M059J (cell line): Measurements from ENCODE around the genes MYO5B, MBD2 and RAB27B.

DNA sequence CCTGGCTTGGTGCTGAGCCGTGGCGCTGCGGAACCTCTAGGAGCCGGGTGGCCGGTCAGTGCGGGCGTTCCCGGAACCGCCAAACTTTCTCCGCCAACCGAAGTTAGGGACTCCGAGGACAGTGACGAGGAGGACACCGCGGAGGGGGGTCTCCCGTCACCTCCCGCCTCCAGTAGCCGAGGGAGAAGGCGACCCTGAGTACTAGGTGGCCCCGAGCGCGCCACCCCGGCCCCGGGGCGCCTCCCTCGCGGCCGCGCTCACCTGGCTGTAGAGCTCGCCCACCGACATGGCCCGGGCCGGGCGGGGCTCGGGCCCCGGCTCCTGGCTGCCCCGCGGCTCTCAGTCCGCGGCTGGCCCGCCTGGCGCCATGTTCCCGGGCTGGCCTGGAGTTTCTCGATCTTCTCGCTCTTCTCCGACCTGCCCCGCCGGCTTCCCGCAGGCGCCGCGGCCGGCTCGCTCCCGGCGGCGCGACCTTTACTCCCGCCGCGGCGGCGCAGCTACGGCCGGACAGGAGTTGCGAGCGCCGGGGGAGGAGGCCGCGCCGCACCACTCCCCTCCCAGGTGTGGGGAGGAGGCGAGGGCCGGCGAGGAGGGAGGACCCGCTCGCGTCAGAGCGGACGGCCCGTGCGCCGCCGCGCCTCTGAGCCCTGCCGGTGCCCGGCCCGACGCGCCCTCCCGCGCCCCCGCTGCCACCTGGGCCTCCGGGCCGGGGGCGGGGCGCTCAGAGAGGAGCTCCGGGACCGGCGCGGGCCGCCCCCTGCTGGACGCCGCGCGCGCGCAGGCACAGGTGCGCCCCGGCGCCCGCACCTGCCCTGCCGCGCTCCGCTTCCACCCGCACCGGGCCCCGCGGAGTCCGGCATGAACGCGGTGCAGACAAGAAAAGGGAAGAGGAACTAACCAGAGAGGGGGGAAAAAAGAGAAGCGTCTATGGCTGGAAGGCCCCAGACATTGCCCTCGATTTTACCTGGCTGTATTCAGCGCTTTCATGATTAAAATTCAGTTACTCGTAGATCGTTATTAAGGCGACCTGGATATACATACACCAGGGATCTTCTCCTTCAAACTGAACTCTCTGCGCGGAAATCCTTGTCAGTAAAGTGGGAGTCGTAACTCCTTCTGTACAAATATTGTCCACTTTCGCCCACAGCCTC, at the start of gene MYO5B:
Gene MYO5B, minus strand, starts transcription at position 642 of the 1,151 bp plus-strand sequence.
- RAMPAGE, long total RNA = no peak

- RAMPAGE, long total RNA = no peak
Measured at GRCh38 chr18:50287022-50287498, 432 bp downstream of the CXXC1 start.

DNA sequence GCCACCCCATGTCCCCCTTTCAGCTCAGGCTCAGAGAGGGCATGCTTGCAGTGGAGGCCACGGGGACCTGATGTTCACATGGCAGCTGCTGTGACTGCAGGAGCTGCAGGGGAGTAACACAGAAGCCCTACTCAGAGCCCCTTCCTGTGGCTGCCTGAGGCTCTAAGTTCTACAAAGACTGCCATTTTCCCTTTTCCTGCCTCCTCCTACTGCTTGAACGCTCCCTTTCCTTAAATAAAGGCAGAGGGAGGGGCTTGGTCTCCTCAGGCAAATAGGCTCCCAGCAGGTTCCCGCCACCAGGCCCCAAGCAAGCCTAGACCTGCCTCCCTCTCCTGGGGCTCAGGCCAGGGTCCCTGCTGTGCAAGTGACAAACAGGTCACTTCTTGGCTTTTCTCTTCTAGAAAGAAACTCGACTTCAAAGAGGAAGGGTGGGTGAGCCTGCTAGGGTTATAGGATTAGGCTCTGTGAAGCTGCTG, 71.6 kb downstream of the MRO start:
- RAMPAGE, long total RNA = no peak

DNA sequence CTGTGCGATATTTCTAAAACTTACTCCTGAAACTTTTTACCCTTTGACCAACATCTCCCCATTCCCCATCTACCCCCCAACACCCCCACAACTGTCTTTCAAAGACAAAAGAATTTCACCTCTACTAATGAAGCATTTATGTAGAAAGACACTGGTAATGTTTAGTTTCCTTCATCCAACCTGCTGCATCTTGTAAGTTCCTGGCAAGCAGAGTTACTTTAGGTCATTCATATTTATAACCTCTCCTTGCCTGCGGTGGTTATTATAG, 1.2 kb upstream of the ME2 start:
- RAMPAGE, long total RNA = no peak

DNA sequence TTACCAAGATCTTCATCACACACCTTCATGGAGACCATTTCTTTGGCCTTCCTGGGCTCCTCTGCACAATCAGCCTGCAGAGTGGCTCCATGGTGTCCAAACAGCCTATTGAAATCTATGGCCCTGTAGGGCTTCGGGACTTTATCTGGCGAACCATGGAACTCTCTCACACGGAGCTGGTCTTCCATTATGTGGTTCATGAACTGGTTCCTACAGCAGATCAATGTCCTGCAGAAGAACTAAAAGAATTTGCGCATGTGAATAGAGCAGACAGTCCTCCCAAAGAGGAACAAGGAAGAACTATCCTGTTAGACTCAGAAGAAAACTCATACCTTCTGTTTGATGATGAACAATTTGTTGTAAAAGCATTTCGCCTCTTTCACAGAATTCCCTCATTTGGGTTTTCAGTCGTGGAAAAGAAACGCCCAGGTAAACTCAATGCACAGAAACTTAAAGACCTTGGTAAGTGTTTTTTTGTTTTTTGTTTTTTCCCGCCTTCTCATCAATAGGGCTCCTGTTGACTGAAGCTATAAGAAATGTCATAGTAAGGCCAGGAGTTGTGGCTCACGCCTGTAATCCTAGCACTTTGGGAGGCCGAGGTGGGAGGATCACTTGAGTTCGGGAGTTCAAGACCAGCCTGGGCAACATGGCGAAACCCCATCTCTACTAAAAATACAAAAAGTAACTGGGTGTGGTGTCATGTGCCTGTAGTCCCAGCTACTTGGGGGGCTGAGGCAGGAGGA, 16.4 kb downstream of the ELAC1 start:
- RAMPAGE, long total RNA = no peak

GRCh38 chr18:51106912-51107366, 76.9 kb downstream of the SMAD4 start:
- RAMPAGE, long total RNA = no peak

- RAMPAGE, long total RNA = no peak
Measured at GRCh38 chr18:51197103-51197303, 478 bp downstream of the MEX3C start.

DNA sequence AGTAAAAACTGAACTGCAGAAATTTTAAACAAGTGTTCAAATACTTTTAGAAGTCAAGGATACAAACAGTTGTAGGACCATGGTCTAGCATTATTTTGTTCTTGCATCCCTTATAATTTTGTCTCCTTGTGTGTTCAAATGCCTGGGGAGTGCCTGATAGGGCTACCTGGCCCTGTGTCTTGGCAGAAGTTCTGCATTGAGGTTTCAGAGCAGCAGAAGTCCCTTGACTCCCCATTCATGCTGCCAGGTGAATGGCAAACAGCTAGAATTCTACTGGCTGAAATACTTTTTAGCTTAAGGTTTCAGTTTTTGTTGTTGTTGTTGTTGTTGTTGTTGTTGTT, 379.4 kb upstream of the MEX3C start:
- RAMPAGE, long total RNA = no peak

- RAMPAGE, long total RNA = no peak
Measured at GRCh38 chr18:53861284-53861715, 363.2 kb downstream of the MBD2 start.

DNA sequence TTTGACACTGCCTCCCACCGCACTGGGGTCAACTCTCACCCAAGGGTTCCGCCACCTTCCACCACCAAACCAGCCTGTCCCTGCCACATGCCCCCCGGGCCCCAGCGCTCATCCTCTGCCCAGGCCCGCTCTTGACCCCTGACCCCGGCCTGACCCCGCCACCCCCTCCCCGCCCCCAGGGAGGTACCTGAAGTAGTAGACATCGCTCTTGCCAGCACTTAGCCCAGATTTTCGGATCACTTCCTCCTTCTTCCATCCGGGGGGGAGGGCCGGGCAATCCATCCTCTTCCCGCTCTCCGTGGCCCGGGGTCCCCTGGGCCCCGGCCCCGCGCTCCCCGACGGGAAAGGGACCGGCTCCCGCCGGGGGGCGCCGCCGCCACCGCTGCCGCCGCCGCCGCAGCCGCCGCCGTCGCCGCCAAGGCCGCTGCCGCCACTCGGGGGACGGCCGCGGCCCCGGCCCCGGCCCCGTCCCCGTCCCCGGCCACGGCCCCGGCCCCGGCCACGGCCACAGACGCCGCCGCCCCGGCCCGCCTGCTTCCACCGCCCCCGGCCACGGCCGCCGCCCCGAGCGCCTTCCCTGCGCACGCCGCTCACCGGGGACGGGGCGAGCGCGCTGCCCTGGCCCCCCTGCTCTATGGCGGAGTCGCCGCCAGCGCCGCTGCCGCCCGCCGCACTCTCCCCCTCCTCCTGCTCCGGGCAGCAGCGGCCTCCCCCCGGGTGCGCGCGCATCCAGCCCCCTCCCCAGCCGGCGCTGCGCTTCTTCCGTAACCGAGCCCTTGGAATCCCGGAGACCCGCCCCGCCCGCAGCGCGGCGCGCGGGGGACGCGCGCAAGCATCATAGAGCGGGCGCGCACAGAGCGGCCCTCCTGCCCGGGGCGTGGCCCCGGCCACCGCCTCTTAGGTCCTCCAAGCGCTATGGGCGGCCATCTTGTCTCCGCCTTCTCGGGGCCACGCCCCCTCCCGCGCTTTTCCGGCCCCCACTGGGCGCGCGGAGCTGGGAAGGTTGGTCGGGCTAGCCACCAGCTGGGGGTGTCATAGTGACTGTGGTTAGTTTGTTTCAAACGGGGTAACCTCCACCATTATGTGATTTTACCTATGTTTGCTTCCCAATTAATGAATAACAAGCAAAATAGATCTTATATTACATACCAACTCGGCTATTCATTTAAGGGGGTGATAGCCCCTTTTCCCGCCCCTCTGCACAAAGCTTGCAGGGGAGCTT, at the start of gene MBD2:
Gene MBD2, minus strand, starts transcription at position 839 of the 1,222 bp plus-strand sequence.
- RAMPAGE, long total RNA = no peak

DNA sequence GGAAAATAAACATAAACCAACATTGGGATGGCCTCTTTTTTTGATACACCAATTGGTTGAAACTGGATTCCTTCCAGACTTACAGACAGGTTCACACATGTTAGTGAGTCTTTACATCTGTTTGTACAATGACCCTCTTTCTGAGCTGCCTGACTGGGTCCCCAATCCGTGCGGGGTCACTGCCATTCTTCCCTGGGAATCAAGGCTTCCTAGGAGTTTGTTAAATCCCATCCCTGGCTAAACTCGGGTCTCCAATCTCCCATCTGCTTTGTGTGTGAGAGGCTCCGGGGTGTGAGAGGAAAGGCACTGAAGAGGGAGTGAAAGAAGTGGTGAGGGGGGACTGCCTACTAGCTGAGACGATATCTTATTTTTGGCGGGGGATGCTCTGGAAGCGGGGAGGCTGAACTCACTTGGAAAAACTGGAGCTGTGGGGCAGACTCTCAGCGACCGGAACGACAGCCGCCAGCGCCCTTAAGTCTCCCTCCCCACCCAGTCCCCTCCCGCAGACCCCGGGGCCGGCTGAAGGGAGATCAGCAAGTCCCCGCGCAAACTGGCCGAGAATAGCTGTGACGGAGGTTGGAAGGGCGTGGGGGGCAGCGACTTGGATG, 420 bp downstream of the STARD6 start:
- RAMPAGE, long total RNA = no peak

GRCh38 chr18:54827977-54829106, at the start of gene RAB27B:
Gene RAB27B (plus strand): TSS chr18:54828477.
- RAMPAGE, long total RNA = no peak

- RAMPAGE, long total RNA = no peak
Measured at GRCh38 chr18:54829754-54830351, 1.6 kb downstream of the RAB27B start.

DNA sequence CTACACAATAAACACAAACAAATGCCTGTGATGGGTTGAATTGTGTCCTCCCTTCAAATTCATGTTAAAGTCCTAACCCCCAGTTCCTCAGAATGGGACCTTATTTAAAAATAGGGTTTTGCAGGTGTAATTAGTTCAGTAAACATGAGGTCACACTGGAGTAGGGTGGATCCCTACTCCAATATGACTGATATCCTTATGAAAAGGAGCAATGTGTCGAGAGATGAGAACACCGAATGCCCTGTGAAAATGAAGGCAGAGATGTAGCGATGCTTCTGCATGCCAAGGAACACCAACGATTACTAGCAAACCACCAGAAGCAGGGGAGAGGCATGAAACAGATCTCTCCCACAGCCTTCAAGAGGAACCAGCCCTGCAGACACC, 11.2 kb downstream of the CCDC68 start:
- RAMPAGE, long total RNA = no peak

DNA sequence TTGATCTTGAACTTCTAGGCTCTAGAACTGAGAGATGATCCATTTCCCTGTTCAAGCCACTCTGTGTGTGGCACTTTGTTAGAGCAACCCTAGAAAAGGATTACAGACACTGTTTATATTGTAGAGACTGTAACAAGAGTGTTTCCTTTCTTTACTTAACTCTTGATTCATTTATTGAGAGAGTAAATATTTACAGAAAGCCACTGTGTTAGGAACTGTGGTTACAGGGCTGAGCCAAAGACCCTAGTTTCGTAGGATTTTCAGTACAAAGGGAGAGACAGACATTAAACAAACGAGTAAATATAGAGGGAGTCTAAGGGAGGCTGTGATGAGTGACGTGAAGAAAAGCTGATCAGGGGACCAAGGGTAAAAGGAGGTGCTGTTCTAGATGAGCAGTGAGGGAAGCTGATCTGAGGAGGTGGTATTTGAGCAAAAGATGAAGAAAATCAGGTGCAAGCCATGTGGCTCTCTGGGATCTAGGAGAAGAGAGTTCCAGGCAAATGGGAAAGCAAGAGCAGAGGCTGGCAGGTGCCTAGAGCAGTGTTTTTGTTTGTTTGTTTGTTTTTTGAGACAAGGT, 10.7 kb downstream of the CCDC68 start:
- RAMPAGE, long total RNA = no peak

GRCh38 chr18:55110366-55110914, 151.2 kb upstream of the CCDC68 start:
- RAMPAGE, long total RNA = no peak

- RAMPAGE, long total RNA = no peak
Measured at GRCh38 chr18:55251573-55252015, 292.3 kb upstream of the CCDC68 start.

GRCh38 chr18:55264056-55264524, 304.8 kb upstream of the CCDC68 start:
- RAMPAGE, long total RNA = no peak

GRCh38 chr18:55287312-55287892, 300.6 kb downstream of the TCF4 start:
- RAMPAGE, long total RNA = no peak

DNA sequence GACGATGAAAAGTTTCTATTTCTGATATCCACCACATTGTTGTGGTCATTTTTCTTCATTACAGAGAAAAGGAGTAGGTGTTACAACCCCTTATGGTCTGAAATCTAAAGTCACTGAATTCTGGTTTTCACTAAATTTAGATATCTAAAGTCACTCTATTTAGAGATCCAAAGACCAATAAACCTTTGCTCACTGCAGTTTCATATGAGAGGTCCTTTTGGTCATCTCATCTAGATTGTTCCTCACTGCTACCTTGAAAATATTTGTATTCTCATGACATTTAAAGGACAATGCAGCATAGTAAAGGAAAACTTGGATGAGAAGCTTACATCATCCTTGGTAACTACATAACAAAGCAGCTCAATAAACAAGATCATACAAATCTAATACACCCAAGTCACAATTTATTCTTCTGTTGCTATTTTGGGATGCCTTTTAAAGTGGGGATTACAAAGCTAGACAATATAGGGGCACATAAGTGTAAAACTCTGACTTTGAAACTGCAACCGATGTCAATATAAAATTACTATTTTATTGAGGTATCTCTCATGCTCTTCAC, 85.8 kb downstream of the TCF4 start:
- RAMPAGE, long total RNA = no peak